Melanocyte of skin (primary cell): ENCODE measurements around the gene TRABD.

DNA sequence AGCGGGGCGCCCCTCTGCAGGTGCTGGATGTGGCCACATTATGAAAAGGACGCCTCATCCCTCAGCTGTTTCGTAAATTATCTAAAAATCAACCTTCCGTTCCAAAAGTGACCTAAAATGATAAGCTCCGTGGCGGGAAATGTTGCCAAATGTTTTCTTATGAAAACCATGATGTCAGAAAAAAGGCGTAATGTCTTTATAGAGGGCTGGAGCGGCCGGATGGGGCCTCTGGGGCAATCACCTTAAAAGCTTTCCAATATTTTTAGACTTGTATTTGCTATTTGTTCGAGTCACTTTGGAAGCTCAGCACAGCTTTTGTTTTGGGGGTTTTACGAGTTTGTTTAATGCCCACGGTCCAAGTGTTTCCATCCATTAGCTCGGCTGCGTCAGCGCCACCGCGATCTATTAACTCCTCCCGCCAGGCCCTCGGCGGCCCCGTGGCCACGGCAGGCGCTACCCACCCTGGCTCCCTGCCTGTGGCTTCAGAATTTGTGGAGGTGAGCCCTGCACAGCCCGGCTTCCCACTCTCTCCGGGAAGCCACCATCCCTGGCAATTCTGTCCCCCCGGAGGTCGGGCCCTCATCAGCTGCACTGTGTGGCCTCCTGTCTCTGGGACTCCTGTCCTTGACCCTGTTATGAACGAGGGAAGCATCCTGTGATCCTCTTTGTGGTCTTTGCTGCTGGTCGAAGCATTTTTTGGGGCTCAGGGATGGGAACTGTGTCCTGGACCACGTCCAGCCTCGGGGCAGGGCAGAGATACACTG lies 648.6 kb downstream of the BRD1 start:
- CAGE, long polyA plus RNA, 2 experiments: no peak in any of the 2 experiments

- CAGE, long polyA plus RNA, 2 experiments: no peak in any of the 2 experiments
These were observed 234.7 kb downstream of the BRD1 start for GRCh38 chr22:49592699-49593550.

GRCh38 chr22:49775964-49776487 lies 51.6 kb downstream of the BRD1 start:
- CAGE, long polyA plus RNA, 2 experiments: no peak in any of the 2 experiments

- CAGE, long polyA plus RNA, 2 experiments: no peak in any of the 2 experiments
These were observed 42.9 kb downstream of the BRD1 start for GRCh38 chr22:49784770-49785135.

DNA sequence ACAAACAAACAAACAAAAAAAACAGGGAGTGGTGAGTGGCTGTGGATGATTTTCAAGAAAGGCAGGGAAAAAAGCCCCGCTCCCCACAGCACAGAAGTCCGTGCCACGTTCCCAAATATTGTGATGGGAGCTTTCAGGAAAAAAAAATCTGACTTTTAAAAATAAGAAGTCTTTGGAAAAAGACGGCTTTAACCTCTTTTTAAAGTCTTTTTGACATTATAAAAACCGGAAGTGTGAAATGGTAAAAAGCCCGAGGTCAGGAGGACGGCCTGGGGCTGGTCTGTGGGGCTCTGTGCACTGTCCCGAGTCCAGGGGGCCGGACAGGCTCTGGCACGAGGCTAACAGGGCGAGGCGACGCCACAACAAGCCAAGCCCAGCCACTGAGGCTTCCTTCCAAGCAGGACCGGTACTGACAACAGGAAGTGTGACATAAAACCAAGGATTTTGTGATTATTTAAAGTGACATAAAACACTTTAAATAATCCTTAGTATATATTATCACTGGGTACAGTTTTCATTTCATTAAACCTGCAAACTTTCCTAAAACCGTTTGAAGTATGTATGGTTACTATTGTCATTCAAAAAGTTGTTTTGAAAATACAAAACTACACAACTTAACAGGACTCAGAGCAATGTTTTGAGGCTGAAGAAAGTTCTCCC lies 39.2 kb downstream of the BRD1 start:
- CAGE, long polyA plus RNA, 2 experiments: no peak in any of the 2 experiments

GRCh38 chr22:49791613-49791821 lies 36.2 kb downstream of the BRD1 start:
- CAGE, long polyA plus RNA, 2 experiments: no peak in any of the 2 experiments

- CAGE, long polyA plus RNA, 2 experiments: no peak in any of the 2 experiments
These were observed 33.7 kb downstream of the BRD1 start for GRCh38 chr22:49793760-49794503.

DNA sequence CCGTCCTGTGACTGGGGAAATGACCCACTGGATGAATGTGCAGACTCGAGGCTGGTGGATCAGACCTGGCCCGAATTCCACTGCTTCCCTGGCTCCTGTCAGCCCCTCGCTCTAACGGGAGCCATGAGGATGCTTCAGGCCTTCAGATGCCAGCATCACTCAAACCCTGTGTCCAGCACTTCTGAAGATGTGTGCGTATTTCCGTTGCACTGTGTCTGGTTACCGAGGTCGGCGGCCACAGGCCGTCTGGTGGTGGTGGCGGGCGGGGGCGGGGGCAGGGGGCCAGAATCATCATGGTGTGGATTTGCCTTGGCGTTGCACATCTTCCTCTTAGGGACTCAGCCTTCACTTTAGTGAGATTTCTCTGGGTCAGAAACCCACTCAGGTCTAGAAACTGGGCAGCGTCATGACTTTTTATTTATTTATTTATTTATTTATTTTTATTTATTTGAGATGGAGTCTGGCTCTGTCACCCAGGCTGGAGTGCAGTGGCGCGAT lies 13.5 kb downstream of the CRELD2 start:
- CAGE, long polyA plus RNA, 2 experiments: no peak in any of the 2 experiments

GRCh38 chr22:49969627-49969824 lies 9.0 kb downstream of the PIM3 start:
- CAGE, long polyA plus RNA, 2 experiments: no peak in any of the 2 experiments

DNA sequence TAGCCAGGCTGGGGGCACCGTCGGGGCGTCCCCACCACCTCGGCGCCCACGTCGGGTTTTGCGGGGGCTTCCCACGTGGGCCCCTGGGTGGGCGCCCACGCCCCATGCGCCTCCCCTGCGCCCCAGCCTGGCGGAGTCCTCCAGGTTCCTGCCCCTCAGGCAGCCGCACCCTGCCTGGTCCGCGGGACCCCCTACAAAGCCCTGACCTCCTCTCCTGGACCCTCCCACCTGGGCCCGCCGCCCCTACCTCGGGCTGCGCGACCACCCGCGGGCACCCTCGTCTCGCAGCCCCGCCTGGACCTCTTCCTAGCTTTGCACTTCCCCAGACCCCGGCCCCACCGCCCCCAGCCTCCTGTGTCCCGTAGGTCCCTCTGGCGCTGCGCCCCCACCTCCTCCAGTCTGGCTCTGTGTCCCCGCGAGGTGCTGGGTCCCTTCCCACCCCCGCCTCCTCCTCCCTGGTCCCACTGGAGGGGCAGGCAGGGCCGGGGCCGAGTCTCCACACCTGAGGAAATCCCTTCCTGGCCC lies 11.7 kb downstream of the PIM3 start:
- CAGE, long polyA plus RNA, 2 experiments: no peak in any of the 2 experiments

DNA sequence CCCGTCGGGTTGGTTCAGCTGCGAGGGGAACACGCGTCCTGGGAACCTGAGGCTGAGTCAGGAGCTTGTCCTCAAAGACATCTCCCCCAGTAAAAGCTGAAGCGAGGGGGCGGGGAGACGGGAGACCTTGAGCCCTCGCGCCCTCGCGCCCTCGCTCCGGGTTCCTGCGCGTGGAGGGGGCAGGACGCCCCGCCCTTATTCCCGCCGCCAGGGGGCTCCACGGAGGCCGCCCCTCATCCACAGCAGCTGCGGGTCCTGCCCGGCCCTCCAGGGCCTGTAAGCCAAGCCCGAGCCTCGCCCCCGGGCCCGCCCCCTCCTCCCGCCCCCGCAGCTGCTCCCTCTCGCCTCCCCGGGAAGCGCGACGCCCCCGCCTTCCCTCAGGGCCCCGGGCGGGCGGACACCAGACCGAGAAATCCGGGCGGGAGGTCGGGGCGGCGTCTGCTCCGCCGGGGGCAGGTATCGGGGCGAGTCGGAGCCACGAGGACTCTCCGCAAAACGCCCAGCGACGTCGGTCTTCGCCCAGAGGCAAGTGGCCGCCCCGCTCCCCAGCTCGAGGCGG lies 22.8 kb downstream of the PIM3 start:
- CAGE, long polyA plus RNA, 2 experiments: no peak in any of the 2 experiments

- CAGE, long polyA plus RNA, 2 experiments: no peak in any of the 2 experiments
These were observed 4.3 kb upstream of the IL17REL start for GRCh38 chr22:50016813-50017409.

- CAGE, long polyA plus RNA, 2 experiments: no peak in any of the 2 experiments
These were observed 24.7 kb downstream of the MOV10L1 start for GRCh38 chr22:50114283-50115148.

DNA sequence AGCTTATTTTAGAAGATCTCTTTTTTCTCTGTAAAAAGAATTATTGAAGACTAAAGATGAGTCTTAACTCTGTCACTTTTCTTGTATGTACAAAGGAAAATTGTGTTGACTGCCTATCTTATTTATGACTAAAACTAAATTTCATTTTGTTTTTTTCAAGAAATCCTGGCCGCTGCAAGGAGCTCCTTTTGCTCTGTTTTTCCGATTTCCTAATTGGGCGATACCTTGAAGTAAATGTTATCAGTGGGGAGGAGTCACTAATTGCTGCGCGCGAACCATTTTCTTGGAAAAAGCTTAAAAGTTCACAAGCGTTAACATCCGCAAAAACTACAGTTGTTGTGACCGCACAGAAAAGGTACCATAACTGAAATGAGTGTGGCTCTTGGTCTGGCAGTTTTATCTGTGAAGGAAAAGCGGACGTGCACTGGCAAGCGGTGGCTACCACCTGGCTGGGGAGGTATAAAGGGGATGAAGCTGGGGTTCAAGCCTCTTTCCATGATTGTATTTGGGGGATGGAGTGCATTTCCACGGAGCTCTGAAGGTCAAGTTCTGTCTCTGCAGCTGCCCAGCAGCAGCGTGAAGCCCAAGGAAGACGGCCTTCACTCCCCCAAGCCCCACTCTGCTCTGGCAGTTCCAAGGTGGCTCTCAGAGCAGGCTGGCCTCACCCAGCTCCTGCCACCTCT lies 27.3 kb downstream of the MOV10L1 start:
- CAGE, long polyA plus RNA, 2 experiments: no peak in any of the 2 experiments

DNA sequence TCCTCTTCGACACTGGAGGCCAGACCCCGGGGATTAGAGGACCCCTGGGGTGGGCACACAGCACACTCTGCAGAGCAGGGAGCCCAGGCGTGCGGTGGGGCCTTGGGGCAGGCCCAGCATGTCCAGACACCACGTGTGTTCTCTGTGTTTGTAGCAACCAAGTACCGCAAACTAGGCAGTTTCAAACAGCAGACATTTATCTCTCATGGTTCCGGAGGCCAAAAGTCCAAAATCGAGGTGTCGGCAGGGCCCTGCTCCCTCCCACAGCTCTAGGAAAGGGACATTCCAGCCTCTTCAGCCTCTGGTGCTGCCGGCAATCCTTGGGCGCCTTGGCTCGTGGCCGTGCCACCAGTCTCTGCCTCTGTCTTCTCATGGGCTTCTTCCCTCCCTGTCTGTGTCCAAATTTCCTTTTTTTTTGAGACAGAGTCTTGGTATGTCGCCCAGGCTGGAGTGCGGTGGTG lies 1.5 kb downstream of the PANX2 start:
- CAGE, long polyA plus RNA, 2 experiments: no peak in any of the 2 experiments

DNA sequence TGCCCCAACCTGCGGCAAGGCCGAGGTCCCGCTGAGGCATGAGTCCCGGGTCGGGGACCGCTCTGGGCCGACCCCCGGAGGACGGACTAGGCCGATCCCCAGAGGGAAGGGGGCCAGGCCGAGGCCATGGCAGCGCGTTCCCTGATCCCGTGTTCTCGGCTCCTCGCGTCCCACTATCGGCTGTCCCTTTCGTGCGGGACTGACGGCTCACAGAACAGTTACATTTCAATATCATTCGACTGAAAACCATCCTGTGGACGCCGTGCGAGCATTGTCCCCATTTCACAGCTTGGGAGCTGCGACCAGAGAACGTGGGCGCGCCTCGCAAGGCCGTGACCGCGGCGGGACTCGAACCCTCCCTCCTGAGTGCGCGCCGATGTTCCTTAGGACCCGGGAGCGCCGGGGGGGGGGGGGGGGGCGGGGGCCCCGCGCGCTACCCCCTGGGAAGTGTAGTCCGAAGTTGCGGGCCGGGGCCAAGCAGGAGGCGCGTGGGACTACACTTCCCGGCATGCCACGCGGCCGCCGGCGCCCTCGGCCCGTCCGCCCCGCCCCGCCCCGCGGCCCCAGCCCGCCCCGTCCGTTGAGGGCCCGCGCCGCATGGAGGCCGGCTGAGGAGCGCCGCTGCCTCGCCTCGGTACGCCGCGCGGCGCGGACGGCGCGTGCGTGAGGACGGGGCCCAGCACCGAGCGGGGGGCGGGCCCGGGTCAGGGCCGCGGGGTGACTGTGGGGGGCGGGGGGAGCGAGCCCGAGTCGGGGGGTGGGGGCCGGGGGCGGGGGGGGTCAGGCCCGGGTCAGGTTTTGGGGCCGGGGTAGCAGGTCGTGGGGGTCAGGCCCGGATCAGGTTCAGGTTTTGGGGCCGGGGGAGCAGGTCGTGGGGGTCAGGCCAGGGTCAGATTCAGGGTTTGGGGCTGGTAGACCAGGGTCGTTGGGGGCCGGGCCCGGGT lies at the start of gene TRABD:
TRABD (plus strand) TSS at position 571 of the 944 bp plus-strand sequence.
- CAGE, long polyA plus RNA, 2 experiments: start-site peak on the plus strand in 2 of 2 experiments, centred at positions 586 to 614 of the sequence, 258 to 735 reads per replicate

DNA sequence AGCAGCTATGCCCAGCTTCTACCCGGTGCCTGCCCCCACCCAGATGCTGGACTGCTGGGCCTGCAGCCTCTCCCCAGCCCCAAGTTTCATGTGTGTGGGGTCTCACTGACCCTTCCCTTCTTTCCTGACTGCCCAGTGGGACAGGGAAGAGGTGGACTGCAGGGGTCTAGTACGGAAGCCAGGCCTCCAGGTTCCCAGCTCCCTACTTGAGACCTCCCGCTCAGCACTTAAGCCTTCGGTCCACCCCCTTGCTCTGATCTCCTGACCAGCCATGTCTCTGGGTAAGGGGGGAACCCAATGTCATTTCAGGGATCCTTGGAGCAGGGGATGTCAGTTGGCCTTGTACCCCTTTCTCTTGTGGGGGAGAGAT lies 2.6 kb upstream of the MAPK11 start:
- CAGE, long polyA plus RNA, 2 experiments: no peak in any of the 2 experiments

- CAGE, long polyA plus RNA, 2 experiments: no peak in any of the 2 experiments
These were observed 65.1 kb downstream of the PPP6R2 start for GRCh38 chr22:50408151-50408638.

DNA sequence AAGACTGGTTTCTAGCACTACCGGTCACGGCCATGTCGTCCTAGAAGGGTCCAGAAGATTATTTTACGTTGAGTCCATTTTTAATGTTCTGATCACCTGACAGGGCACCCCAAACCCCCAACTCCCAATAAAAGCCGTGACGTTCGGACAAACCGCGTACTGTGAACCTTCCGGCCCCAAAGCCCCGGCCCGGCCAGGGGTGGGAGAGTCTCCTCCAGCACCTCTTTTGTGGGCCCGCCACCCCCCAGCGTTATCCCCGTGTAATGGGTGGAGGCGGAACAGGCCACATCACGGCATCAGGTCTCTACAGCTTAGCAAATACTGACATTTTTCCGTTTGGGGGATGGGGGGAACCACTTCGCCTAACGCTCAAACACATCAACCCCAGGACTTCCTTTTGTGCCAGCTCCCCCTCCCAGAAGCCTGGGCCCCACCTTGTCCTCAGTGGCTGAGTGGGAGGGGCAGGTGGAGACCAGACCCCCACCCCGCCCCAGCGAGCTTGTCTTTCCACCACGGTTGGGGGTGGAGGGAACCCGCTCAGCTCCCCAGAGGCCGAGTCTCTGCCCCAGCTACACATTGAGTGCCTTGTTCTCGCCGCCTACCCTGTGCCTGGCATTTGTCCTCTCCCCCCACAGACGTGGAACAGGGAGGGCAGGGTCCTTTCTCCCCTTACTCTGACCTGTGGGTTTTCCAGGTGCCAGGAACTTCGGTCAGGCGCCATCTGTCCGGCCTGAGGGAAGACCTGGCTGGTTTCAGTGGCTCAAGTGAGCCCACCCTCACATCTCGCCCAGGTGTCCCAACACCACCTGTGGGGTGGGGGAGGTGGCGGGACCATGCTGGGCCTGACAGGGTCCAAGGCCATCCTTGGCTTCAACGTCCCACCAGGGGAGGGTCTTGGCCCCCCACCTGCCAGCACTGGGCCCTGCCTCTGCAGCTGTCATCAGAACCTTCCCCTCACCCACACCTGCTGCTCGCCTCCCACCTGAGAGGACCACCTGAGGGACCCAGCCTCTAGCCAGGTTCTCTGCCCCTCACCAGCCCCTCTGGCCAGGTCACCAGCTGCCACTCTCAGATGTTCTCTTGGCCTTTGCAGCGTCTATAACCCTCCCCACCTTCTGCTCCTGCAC lies 29.5 kb downstream of the SBF1 start:
- CAGE, long polyA plus RNA, 2 experiments: no peak in any of the 2 experiments

DNA sequence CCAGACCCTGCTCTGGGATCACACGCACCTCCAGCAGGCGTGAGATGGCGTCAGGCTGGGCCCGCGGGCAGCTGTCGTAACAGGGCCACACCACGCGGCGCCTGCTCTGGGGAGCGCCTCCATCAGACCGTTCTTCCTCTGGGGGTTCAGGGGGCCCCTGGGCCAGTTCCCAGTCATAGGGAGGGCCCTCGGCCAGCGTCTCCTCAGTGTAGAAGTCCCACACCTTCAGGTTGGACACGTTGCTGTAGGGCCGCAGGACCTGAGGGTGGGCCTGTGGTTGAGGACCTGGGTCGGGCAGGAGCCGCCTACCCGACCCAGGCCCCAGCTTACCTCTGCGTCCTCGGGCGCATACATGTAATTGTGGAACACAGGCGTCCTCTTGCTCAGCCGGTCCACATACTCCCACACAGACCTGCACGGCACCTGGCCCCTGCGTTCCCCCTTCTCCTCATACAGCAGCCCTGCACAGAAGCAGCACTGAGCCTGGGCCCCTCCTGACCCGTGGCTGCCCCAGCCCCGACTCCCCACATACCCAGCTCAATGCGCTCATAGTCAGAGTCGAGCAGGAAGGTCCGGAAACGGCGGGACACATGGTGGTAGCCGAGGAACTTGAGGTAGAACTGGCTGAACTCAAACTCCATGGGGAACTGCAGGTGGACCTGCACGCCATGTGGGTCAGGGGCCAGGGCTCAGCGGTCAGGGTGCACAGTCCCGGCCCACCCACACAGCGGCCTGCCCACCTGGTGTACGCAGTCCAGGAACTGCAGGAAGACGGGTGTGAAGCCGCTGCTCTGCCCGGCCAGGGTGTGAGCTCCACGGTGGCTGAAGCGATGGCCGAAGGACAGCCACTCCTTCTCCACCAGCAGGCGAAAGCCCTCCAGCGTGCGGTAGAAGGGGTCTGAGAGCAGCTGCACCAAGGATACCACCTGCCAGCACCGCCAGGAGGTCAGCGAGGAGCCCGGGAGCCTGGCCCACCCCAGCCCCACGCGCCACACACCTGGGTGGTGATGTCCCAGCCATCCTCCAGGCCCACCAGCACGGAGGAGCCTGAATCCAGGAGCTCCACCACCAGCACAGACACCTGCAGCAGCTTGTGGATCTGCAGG lies 20.0 kb downstream of the SBF1 start:
- CAGE, long polyA plus RNA, 2 experiments: no peak in any of the 2 experiments